ENCODE measurements around a stretch of chr14.

DNA sequence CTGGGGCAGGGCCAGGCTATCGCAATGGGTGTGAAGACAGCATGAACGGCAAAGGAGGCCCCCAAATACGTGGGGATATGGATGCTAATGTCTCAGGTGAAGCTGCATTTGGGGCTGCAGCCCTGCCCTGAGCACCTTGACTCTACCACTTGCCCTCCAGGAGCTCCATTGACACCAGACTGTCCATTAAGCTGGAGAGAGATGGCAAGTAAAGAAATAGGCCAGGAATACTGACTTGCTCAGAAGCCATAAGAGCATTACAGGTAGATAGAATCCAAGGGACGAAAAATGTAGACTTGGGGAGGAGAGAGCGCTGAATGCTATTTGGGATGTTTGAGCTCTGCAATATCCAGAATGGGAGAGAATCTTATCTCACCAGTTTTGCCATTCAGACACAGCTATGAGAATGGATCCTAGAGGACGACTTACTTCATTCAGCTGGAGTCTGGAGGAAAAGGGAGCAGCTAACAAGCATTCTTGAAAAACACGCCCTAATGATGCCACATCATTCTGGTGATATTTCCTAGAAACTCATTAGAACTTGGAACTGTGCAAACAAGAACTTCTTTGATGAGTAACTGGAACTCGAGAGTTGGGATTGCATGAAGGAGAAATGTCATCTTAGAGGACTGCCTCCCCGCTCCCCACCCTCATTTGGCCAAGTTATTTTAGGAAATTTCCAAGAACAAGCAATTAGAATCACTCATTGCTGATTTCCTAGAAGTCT lies 38.8 kb downstream of the RTL1 start:
- RRBS = no CpG with 5 or more reads among the region's 9 CpGs

- RRBS = no CpG with 5 or more reads among the region's 4 CpGs
These were observed 46.1 kb upstream of the RTL1 start for GRCh38 chr14:100949600-100950055.

DNA sequence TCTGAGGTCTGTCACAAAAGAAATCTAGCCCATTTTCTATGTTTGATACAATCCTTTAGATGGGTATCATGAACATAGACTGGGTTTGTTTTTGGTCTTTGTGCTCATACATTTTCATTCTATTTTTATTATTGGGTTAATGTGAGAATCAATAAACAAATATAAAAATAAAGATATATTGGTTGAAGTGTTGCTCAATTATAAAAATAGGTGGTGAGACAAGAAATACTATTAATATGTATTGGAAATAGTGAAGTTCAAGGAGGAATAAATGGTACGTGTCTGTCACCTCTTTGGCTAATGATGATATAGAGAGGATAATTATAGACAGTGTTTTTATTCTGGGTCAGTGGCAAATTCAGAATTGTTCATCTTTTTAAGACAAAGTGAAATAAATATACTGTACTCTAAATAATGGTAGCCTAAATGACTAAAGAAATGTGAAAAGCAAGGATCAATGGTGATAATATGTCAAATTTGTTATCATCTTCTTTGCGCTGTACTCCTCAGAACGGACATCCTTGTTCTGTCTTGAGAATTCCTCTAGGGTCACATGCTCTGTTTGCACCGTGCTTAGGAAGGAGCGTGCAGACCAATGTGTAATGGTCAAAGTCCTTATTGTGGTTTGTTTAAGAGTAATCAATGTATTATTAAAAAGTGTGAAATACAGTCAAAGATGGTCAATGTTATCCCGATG lies 77.7 kb upstream of the RTL1 start:
- RRBS = no CpG with 5 or more reads among the region's 6 CpGs

DNA sequence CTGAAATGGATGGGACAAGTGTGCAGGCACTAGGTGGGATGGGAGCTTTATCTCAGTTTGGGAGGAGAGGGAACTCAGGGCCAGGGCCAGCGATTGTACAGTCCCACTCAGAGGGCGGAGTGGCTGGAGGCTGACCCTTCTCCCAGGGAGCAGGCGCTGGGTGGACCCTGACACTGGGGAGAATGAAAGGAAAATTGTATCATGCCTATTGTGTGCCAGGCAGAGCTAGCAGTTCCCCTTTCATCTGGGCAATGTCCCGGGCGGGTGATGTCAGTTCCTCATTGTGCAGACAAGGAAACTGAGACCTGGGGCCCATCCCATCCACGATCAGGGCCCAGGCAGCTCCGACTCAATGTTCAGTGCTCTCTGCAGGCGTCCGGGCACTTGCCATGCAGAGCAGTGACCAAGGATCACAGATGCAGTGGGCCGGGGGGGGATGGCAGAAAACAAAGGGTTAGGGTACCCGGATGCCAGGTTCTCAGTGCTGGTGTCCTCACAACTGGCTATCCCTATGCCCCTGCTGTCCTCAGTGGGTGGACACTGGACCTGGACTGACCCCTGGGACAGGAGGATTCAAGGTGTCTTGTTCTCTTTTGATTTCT lies 102.0 kb upstream of the RTL1 start:
- RRBS = 81% methylated on average over 2 of the region's 11 CpGs

DNA sequence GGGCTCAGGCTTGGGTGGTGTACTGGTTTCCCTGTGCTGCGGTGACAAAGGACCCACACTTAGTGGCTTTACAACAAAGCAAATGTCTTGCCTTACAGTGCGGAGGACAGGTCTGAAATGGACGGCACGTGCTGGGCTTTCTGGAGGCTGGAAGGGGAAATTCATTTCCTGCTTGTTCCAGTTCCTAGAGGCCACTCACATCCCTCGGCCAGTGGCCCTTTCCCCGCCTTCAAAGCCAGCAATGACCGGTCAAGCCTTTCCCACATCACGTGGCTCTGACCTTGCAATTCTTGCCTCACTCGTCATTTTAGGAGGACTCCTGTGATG lies 298.2 kb upstream of the RTL1 start:
- RRBS = no CpG with 5 or more reads among the region's 9 CpGs

DNA sequence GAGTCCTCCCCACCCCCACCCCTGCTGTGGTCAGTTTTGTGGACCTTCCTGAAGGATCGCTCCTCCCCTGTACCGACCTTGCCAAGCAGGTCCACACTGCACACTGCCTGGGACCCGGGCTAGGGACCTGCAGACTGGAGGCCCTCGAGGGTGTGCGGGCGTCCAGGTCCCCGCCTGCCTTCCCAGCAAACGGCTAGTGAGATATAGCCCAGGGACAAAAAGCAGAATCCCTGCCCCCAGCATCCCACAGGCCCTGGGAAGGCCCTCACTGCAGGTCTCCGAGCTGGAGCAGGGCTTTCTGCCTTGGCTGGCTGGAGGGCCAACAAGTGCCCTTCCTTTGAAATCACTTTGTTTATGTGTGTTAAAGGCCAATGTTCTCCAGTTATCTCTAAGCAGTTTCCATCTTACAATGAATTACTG lies 397.4 kb upstream of the PPP2R5C start:
- RRBS = no CpG with 5 or more reads among the region's 9 CpGs

GRCh38 chr14:101369760-101370345 lies 391.7 kb upstream of the PPP2R5C start:
- RRBS = 60% methylated on average over 4 of the region's 15 CpGs

DNA sequence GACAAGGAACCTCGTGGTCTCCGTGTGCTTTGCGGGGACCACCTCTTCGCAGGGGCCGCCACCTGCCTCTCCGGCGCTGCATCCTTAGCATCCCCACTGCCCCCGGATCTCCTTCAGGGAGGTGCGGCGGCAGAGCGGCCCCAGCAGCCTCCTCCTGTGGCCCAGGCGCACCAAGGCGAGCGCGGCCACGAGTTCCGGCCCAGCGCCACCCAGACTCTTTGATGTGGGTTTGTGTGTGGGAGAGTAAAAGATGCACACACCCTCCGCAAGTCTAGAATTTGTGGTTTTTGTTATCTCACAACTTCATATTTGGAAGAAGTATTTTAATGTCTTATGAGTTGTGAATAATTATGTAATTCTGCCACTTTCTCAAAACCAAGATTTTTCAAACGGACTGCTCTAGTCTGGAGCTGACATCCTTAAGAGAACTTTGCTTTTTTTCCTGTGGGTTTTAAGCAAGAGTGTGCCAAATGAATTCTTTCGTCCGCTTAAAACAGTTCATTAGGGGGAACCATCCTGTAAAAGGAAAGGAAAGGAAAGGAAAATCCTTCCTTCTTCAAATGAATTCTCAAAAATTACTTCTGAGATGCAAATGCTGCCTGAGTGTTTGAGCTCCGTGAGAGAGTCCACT lies 318.9 kb upstream of the PPP2R5C start:
- RRBS = 75% methylated on average over 10 of the region's 23 CpGs

- RRBS = 6% methylated on average over 5 of the region's 13 CpGs
These were observed 280.9 kb upstream of the PPP2R5C start for GRCh38 chr14:101480512-101481071.

GRCh38 chr14:101535009-101535668 lies 226.4 kb upstream of the PPP2R5C start:
- RRBS = no CpG with 5 or more reads among the region's 12 CpGs

- RRBS = no CpG with 5 or more reads among the region's 6 CpGs
These were observed 42.9 kb upstream of the PPP2R5C start for GRCh38 chr14:101718555-101719156.

GRCh38 chr14:101763686-101764597 lies 2.4 kb downstream of the PPP2R5C start:
- RRBS = no CpG with 5 or more reads among the region's 13 CpGs

DNA sequence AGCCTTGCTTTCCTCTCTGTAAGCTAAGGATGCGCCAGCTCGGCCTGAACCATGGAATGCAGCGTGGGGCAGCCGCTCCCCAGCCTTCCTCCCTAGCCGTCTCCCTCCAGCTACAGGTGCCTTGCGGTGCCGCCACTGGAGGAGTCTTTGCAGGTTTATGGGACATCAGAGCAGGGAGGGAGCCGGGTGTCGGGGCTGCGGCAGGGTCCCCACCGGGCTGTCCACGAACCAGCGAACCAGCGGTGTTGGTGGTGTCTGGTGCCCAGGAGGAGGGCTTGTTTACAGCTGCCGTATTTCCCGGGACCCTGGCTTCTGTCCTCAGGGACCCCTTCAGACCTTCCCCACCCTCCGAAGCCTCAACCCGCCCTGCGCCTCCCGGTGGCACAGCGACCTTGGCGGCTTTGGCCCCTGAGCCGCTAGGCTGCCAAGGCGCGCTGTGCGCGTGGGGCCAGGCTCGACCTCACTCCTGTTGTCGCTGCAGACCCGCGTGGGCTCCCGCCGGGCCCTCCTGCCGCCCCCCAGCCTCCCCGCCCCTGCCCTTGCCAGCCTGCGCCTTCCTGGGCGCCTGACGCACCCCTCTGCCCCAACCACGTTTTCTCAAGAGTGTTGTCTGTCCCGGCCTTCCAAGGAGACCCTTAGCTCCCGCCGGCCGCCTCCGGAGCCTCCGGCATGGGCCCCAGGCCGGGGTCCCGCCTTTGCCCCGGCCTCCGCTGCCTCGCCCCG lies 19.6 kb downstream of the PPP2R5C start:
- RRBS = 35% methylated on average over 13 of the region's 51 CpGs

DNA sequence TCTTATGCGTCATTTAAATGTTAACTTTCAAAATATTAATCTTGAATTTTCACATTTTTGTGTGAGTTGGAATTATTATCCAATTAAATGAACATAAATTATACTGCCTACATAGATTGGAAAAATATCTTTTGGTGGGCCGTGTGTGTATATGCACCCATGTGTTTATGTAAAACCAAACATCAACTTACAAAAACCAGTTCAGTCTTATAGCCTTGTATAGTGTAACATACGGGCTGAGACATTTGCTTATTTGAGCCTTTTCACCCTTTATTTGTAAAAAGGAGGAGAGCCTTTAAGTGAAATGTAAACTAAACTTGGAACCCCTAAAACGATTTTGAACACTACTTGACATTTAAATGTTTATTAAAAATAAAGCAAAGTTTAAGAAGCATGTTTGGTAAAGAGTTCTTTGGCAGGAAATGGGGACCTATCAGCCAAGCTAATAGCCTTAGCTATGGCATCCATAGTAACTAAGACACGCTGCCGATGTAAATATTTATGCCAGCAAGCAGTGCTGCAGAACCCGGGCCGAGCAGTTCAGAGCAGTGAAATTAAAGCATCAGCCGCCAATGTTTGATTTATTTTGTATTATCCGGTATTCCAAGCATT lies 61.4 kb downstream of the PPP2R5C start:
- RRBS = 86% methylated on average over 4 of the region's 10 CpGs

GRCh38 chr14:101835006-101835573 lies 73.6 kb downstream of the PPP2R5C start:
- RRBS = no CpG with 5 or more reads among the region's 5 CpGs

DNA sequence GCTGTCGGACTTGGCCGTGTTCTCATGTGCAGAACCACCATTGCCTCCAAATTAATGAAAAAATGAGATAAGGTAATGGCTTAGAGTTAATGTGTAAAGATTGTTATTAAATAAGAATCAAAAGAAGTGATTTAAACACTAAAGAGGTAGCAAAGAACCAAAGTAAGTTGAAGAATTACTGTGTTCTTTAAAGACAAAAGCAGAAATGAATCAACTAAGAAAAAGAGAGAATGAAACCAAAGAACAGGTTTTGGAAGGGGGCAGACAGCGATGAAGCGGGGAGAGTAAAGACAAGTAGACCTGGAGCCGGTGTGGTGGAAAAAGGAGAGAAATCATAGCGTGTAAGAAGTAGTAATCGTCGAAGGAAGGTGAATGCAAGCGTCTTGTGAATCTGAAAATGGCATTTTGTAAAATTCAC lies 76.4 kb downstream of the PPP2R5C start:
- RRBS = no CpG with 5 or more reads among the region's 9 CpGs

GRCh38 chr14:101849750-101849973 lies 88.2 kb downstream of the PPP2R5C start:
- RRBS = no CpG with 5 or more reads among the region's 3 CpGs

DNA sequence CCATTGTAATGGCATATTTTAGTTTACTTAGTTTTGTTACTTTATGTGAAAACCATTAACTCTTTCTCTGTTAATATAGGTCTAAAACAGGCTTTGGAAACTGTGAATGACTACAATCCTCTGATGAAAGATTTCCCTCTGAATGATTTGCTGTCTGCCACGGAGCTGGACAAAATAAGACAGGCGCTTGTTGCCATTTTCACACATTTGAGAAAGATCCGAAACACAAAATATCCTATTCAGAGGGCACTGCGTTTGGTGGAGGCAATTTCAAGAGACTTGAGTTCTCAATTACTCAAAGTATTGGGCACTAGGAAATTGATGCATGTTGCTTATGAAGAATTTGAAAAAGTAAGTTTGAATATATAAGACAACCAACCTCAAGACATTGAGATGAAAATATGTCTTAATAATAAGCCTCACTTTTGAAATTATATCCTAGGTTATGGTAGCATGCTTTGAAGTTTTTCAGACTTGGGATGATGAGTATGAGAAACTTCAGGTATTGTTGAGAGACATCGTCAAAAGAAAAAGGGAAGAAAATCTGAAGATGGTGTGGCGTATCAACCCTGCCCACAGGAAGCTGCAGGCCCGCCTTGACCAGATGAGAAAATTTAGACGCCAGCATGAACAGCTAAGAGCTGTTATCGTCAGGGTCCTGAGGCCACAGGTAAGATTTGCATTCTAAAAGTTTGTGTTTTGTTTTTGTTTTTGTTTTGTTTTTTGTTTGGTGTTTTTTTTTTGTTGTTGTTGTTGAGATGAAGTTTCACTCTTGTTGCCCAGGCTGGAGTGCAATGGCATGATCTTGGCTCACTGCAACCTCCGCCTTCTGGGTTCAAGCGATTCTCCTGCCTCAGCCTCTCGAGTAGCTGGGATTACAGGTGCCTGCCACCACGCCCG lies 18.8 kb downstream of the DYNC1H1 start:
- RRBS = 100% methylated on average over 1 of the region's 14 CpGs

DNA sequence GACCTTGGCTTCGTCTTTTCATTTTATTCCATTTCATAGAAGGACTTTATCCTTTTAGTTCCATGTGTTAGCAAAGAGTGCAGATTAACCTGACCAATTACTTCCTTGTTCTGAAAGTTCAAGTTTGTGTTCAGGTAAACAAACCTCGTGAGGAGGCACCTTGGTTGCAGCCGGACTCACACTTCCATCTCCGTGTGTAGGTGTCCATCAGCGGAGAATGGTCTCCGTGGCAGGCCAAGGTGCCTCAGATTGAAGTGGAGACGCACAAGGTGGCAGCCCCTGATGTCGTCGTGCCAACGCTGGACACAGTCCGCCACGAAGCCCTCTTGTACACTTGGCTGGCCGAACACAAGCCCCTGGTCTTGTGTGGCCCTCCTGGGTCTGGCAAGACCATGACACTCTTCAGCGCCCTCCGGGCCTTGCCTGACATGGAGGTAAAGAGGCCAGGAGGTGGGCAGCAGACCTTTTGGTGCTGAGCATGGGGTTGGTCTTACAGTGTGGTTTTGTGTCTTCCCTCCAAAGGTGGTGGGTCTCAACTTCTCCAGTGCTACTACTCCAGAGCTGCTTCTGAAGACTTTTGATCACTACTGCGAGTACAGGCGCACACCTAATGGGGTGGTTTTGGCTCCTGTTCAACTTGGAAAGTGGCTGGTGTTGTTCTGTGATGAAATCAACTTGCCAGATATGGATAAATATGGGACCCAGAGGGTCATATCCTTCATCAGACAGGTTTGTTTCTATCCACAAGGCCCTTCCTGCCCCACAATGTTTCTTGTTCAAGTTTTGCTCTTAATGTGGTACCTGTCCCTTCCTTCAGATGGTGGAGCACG lies 52.4 kb downstream of the DYNC1H1 start:
- RRBS = no CpG with 5 or more reads among the region's 18 CpGs

DNA sequence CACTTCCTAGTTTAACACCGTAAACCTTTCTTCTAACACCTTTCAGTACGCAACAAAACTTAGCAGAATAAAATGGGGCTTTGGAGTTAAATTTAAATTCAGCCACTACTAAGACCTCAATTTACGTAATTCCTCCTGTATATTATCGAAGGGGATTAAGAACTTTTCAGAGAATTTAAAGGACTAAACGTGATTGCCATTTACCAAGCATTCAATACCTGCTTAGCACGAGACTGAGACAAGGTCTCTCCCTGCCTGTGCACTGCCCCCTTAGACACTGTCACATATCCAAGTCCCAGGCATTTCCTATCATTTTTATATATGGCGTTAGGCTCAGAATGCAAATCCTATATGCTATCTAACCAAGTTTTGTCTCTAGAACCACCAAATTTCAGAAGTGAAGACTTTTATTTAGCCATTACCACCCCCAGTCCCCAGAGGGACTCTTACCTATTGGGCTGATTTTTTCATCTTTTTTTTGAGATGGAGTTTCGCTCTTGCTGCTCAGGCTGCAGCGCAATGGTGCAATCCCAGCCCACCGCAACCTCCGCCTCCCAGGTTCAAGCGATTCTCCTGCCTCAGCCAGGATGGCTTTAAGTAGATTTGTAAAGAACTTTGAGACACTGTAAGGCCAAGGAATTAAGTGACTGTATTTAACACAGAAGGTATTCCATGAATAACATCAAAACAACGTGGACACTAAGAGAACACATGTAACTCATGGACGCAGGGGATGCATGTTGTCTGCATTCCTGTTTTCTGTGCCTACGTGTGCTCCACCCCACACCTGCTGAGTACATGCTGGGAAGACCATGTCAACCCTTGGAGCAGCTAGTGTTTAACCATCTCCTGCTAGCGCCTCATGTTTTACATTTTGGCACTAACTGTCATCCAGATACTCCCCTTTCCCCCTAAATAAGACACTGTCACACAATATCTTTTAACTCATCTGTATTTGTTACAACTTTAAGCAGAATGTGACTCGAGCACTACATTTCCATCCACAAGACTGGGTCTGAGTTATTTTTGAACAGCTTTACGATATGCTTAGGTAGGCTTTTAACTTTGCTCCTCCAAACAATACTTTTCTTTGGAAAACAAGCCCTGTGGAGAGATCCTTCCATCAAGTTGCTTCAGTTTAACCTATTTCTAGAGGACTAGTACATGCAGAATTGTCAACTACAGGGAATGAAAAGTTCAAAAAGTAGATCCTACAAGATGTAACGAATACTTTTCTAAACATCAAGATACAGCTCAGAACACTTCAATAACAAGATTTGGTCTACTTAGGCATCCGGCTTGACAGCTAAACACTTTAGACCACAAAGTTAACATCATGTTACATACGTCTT lies 6.3 kb downstream of the HSP90AA1 start:
- RRBS = no CpG with 5 or more reads among the region's 21 CpGs